ENCODE measurements around the genes PLPP2 and SBNO2.

DNA sequence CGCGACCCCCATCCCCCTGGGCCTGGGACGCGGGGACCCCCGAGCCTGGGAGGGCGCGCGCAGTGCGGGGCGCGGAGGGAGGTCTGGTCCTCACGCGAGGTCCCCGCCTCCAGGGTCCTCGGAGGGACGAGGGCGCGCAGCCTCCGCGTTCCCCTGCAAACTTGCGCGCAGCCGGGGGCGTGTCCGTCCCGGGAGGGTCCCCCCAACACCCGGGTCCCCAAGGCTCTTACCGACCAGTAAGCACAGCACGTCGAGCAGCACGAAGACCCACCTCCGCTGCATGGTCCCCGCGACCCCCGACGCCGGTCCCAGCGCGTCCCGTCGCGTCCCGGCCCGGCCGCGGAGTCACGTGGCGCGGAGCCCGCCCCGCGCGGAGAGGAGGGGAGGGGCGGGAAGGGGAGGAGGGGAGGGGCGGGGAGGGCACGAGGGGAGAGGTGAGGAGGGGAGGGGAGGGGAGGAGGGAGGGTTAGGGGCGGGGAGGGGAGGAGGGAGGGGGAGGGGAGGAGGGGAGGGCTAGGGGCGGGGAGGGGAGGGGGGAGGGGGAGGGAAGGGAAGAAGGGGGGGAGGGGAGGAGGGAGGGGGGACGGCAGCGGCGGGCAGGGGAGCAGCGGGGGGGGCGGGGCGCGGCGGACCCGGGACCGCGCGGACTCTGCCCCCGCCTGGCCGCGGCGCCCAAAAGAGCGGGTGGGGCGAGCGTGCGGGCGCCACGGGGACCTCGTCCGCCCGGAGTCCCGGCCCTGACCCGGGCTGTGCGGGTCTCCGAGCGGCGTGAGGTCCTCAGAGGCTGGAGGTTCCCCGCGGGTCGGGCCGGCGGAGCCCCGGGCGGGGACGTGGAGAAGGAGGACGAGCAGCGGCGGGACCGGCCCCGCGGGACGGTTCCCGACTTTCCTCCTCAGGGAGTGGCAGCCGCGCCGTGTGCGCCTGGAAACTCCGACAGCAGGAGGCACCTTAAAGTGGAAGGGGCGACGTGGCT is at the start of gene PLPP2:
TSS of gene PLPP2 (minus strand) at position 349 of the 973 bp plus-strand sequence.
- PRO-cap, 2 experiments, result peak in 2 of 2 experiments; most common minus-strand start position 347 of the sequence (in 2)

DNA sequence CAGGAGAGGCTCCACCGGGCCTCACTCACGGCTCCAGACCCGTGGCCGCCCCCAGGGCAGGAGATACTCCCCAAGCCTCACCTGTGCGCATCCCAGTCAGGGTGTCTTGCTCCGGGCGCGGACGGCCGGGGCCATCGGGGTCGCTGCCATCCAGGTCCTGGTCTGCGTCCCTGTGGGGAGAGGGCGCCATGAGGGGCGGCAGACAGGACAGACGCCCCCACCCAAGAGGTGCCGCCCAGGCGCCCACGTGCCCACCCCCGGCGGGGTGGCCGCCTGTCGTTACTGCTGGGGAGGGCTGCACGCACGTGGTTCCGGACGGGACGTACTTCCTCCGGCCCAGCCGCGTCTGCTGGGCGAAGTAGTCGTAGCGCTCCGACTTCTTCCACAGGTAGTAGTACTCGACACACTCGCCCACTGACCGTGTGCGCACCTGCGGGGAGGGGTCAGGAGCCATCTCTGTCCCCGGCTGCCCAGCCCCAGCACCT is 17.3 kb upstream of the PLPP2 start:
- PRO-cap, 2 experiments, result peak in 1 of 2 experiments; most common plus-strand start position 391 of the sequence (in 1)

- PRO-cap, 2 experiments, result no peak in any of the 2 experiments
These were observed 8.1 kb upstream of the THEG start for GRCh38 chr19:383817-384348.

DNA sequence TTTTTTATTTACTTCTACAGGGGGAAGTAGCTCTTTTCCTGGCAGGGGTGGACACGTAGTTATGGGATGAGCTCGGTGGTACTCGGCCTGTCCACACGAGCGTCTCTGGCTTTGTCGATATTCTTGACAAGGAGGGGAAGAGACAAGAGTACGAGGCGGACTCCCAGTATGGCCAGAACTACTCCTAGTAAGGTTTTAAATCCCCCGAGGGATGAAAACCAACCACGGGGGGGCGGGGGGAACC is 5.6 kb upstream of the BSG start:
- PRO-cap, 2 experiments, result no peak in any of the 2 experiments

DNA sequence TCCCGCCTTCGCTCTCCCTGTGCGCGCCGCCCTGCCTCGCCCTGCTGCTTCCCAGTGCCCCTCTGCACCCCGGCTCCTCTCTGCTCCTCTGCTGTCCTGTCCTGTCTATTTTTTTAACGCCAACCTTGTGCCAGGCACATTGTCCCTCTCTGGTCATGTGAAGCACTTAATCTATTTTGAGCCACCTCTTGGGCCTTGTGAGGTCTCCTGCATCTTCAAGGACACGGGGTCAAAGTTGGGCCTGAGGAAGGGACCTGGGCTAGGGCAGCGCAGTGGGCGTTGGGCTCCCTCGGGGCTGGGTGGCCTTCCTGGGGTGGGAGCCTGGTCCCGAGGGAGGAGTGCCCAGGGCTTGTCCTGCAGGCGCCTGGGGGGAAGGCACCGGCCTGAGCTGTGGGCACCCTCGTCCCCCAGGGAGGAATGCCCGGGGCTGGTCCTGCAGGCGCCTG is 12.9 kb downstream of the HCN2 start:
- PRO-cap, 2 experiments, result peak in 1 of 2 experiments; most common plus-strand start position 272 of the sequence (in 1); most common minus-strand start position 90 of the sequence (in 1)

- PRO-cap, 2 experiments, result no peak in any of the 2 experiments
These were observed 16.3 kb downstream of the POLRMT start for GRCh38 chr19:617052-617410.

DNA sequence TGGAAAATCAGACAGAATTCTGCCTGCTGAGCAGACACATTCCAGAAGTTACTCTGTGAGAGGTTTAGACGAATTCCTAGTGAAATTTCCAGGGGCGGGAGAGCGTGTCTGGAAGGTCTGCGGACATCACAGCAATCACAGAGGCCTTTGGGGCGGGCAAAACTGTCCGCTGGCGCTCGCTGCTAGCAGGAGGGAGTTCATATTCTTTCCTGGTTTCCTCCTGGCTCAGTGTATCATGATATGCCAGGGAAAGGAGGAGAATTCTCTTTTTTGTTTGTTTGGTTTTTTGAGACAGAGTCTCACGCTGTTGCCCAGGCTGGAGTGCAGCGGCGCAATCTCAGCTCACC is 17.6 kb downstream of the MISP start:
- PRO-cap, 2 experiments, result no peak in any of the 2 experiments

DNA sequence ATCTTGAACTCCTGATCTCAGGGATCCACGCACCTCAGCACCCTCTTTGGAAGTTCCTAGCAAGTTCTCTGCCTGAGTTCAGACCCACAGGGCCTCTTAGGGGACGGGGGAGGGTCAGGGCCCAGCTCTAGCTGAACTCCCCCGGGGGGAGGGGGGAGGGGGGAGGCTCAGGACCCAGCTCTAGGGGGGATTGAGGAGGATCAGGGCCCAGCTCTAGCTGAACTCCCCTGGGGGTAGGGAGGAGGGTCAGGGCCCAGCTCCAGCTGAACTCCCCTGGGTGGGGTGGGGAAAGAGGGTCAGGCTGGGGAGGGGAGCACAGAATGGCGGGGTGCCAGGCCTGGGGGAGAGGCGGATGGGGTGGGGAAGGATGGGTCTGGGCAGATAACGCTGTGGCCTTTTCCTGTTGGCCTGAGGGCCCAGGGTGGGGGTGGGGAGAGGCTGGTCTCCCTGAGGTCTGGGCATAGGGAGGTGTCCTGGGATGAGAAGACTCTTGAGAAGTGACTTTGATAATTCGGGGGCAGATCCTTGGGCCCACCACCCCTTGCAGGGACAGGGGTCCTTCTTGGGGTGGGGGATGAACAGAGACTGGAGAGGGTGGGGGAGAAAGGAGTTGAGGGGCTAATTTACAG is 5.5 kb upstream of the PTBP1 start:
- PRO-cap, 2 experiments, result no peak in any of the 2 experiments

- PRO-cap, 2 experiments, result peak in 2 of 2 experiments; most common plus-strand start chr19:798014 (in 2); most common minus-strand start chr19:797768 (in 2)
These were observed 404 bp downstream of the PTBP1 start for GRCh38 chr19:797633-798079.

DNA sequence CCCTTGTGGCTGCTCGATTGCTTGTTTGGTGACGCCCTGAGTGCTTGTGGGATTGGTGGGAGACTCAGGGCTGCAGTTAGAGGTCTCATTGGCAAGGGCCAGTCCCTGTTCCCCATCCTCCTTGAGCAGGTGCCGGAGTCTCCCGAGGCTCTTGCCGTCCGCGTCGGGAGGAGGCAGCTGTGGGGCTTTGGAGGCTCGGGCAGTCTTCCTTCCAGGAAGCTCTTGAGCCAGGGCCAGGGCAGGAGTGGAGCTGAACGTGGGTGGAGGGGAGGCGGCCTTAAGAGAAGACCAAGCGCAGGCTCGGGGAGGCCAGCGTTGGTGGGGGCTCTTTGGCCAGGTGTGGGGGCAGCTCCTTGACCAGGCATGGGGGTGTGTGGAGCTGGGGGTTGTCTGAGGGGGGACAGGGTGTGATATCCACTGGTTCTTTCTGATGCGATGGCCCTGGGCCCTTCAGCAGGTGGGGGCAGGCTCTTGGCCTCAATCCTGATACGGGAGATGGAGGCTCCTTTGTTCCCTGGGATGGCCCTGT is 4.9 kb downstream of the PTBP1 start:
- PRO-cap, 2 experiments, result no peak in any of the 2 experiments

DNA sequence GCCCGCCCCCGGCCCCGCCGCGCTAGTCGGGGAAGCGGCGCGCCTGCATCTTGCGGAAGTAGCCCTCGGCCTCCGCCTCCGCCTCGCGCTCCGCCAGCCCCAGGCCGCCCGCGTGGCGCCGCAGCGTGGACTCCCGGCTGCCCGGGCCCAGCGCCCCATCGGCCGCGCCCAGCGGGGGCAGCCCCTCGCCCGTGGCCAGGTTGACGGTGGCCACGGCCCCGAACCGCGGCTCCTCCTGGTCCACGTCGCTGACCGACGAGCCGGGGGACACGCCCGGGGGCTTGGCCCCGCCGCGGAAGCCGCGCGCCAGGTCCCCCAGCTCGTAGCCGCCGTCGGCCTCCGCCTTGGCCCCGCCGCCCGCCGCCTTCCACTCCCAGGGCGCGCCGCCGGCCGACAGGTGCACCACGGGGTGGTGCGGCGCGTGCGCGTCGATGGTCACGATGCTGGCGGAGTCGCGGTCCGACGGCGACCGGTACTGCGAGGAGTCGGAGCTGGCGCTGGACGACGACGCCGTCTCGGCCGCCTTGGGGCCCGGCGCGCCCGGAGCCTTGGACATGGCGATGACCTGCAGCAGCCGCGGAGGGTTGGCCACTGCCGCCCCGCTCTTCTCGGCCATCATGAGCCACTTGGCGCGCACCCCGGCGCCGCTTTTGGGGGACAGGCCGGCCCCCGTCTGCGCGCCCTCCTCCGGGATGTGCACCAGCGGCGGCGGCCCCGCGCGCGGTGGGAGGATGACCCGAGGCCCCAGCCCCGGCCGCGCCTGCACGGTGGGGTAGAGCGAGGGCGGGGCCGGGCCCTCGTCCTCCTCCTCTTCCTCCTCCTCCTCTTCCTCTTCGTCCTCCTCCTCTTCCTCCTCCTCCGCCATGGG is 9.0 kb downstream of the PLPPR3 start:
- PRO-cap, 2 experiments, result no peak in any of the 2 experiments

DNA sequence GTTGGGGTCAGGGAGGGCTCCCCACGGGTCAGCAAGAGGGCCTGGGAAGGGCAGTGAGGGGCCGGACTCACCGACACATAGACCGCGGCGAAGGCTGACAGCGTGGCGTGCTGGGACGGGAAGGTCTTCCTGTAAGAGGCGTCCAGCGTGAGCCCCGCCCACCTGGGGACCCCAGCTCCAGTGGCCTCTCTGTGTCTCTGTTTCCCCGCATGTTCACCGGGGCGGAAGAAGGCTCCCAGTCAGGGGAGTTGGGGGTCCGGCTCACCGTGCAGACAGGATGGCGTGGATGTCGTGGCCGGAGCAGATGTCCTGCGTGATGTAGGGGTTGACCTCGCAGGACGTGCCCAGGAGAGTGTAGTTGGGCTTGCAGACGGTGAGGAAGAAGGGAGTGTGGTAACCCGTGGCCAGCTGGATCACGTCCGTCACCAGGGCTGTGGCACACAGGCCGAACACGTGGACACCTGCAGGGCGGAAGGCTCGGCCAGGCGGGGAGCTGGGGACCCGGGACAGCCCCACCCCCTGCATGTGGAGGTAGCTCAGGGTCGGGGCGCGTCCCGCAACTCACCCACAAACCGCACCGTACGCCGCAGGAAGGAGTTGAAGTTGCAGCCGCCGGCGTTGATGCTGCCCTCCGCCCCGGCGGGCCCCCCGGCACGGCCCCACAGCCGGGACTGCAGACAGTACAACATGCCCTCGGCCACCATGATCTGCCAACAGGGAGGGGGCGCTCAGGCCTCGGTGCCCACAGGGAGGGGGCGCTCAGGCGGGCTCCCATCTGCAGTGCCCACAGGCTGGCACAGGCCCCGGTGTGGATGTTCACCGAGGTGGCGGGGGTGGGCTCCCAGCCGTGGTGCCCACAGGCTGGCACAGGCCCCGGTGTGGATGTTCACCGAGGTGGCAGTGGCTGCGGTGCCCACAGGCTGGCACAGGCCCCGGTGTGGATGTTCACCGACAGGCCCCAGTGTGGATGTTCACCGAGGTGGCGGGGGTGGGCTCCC is 6.8 kb downstream of the PLPPR3 start:
- PRO-cap, 2 experiments, result no peak in any of the 2 experiments

DNA sequence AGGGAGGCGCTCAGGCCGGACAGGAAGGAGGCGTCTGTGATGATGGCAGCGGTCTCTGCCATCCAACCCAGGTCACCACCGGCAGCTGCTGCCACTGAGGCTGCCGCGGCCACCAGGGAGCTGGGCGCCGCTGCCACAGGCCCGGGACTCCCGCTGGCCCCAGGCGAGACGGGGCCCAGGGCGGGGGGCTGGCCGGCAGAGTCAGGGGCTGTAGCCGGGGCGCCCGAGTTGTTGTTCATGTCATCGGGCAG is 10.2 kb downstream of the GRIN3B start:
- PRO-cap, 2 experiments, result no peak in any of the 2 experiments

- PRO-cap, 2 experiments, result no peak in any of the 2 experiments
These were observed 1.1 kb downstream of the TMEM259 start for GRCh38 chr19:1019623-1020370.

DNA sequence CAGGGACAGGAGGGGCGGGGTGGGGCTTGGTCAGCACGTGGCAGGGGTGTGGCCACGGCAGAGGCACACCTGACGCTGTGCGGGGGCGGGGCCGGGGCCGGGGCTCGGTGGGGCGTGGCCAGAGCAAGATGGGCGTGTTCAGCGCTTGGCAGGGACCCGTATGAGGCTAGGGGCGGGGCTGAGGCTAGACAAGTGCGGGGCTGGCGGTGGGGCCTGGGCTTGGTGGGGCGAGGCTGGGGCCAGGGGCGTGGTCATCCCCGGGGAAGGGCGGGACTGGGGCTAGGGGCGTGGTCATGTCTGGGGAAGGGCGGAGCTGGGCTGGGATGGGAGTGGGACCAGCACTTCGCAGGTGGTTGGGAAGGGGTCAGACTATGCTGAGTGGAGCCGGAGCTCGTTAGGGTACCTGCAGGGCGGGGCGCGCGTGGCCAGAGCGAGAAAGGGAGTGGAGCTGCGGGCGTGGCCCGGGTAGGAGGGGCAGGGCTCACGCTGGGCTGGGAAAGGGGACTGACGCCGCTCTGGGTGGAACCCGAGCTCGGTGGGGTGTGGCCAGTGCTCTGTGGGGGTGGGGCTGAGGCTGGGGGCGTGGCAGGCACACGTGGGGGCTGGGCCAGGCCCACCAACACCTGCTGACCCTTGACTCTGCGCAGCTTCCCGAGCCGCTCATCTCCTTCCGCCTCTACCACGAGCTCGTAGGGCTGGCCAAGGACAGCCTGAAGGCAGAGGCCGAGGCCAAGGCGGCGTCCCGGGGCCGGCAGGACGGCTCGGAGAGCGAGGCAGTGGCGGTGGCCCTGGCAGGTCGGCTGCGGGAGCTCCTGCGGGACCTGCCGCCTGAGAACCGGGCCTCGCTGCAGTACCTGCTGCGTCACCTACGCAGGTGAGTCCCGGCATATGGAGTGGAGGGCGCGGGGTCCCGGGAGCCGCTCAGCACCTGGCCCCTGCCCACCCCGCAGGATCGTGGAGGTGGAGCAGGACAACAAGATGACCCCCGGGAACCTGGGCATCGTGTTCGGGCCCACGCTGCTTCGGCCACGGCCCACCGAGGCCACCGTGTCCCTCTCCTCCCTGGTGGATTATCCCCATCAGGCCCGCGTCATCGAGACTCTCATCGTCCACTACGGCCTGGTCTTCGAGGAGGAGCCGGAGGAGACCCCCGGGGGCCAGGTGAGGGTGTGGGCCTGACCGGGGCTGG is 12.6 kb downstream of the POLR2E start:
- PRO-cap, 2 experiments, result no peak in any of the 2 experiments

- PRO-cap, 2 experiments, result peak in 1 of 2 experiments; most common plus-strand start chr19:1112472 (in 1)
These were observed 8.7 kb downstream of the GPX4 start for GRCh38 chr19:1112180-1113267.

DNA sequence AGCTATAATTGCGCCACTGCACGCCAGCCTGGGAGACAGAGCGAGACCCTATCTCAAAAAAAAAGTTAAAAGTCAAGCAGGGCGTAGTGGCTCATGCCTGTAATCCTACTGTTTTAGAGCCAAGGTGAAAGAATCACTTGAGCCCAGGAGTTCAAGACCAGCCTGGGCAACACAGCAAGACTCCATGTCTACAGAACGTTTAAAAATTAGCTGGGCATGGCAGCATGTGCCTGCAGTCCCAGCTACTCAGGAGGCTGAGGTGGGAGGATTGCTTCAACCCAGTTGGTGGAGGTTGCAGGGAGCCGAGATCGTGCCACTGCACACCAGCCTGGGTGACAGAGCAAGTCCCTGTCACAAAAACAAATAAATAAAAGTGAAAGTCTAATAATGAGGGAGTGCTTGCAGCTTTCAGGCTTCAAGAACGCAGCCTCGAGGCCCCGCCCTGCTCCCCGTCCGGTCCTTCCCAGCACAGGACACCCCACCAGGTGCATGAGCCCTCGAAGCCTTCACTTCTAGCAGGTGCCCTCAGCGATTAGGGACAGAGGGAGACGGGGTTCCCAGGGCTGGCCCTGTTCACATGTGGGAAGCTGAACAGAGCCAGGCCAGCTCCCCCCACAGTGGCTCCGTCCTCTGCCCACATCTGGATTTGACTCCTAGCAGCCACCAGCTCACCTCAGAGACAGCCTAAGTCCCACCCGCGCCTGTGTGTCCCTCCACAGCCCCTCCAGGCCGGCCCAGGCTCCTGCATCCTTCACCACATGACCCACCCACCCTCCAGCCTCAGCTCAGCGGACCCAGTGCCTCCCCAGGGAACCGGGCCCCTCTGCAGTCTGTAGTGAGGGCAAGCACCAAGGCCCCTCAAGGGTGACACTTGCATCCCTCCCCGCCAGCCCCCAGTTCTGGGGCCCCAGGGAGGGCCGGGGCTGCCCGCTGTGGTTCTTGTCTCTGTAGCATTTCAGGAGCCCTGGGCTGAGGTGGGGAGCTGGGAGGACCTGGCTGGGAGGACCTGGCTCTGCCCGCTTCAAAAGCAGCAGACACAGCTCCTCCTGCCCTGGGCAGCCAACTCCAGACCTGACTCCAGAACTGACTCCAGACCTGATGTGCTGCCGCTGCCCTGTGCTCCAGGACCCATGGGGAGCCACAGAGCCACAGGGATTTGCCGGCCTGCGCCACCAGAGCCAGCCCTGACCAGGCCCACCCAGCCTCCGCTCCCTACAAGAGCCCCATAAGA is 27.1 kb downstream of the GPX4 start:
- PRO-cap, 2 experiments, result no peak in any of the 2 experiments

DNA sequence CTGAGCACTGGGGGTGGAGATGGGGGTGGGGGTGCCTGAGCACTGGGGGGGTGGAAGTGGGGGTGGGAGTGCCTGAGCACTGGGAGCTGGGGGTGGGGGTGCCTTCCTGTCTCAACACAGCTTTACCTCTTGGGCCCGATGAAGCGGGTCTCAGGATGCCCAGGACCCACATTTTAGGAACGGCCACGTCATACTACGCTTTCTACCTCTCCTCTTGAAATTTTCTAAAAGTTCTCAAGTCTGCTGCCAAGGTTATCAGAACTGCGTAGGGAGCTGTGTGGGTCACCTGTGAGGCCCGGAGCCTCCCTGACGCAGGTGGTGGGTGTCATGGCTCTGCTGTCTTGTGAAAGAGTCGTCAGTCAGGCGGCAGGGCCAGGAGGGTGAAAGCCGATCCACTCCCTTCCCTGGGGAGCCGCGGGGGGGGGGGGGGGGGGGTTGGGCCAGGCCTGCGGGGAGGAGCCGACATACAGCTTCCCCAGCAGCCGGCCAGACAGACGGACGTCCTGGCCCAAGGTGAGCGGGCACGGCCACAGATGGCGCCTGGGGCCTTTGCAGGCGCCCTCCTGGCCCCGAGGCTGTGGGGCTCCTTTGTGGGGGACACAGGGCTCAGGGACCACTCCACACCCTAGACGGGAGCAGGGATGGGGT is 12.5 kb downstream of the SBNO2 start:
- PRO-cap, 2 experiments, result peak in 1 of 2 experiments; most common plus-strand start position 493 of the sequence (in 1)

- PRO-cap, 2 experiments, result no peak in any of the 2 experiments
These were observed 9.2 kb downstream of the SBNO2 start for GRCh38 chr19:1164834-1165231.

- PRO-cap, 2 experiments, result peak in 2 of 2 experiments; most common plus-strand start chr19:1174370 (in 1); most common minus-strand start chr19:1174233 (in 1)
These were observed at the start of gene SBNO2 for GRCh38 chr19:1174052-1174466. SBNO2 (minus strand) TSS chr19:1174268.

All from heart right ventricle (tissue), 2 donors.